Upper lobe of left lung (tissue), 5 donors: ENCODE data around the genes CARD10 and CDC42EP1.

DNA sequence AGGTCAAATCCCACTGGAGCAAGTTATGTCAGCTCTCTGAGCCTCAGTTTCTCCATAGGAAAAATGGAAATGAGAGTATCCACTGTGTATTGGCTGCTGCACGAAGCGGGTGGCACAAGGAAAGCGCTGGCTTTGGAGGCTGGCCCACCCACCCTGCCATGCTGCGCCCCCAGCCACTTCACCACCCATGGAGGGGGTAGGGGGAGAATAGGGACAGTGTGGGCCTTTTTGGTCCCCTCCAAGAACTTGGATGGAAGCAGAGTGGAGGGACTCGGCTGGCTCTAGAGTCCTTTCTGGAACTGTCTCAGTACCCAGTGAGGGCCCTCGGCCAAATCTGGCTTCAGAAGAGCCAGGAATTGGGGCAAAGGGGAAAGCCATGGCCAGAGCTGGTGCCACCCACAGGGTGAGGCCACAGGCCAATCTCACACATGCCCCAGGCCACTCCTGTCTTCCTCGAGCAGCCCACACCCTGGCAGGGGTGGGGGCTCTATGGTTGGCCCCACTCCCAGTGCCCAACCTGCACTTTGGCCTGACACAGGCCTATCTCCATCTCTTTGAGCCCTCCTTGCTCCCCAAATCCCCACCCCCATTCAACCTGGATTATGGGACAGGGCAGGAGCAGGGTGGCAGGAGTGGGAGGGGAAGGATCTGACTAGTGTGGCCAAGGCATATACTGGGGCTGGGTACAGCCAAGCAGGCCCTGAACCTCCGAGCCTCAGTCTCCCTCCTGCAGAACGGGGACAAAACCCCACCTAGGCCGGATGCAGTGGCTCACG lies 4.5 kb upstream of the TEX33 start:
- PRO-cap, 2 experiments, result no peak in any of the 2 experiments
- RAMPAGE, long total RNA, 4 experiments, result no peak in any of the 4 experiments

DNA sequence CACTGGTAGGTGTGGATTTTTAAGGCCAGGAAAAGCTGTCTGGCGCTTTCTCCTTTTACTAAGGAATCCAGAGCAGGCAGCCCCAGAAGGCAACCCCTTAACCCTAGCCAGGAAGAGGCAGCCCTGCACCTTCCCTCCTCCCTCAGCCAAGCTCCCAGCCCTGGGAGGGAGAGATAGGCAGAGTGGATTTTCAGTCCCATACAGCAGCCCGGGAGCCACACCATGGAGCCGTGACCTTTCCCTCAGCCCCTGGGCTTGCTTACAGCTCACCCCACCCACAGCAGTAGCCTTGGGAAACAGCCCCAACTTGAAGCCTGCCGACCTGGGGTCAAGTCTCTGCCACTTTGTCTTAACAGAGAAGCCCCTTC lies 4.5 kb downstream of the TST start:
- PRO-cap, 2 experiments, result no peak in any of the 2 experiments
- RAMPAGE, long total RNA, 4 experiments, result no peak in any of the 4 experiments

GRCh38 chr22:37031885-37032400 lies 12.4 kb downstream of the MPST start:
- PRO-cap, 2 experiments, result no peak in any of the 2 experiments
- RAMPAGE, long total RNA, 4 experiments, result no peak in any of the 4 experiments

- PRO-cap, 2 experiments, result no peak in any of the 2 experiments
- RAMPAGE, long total RNA, 4 experiments, result no peak in any of the 4 experiments
Measured at GRCh38 chr22:37046931-37047430, 4.6 kb upstream of the KCTD17 start.

GRCh38 chr22:37166487-37166892 lies 16.8 kb upstream of the IL2RB start:
- PRO-cap, 2 experiments, result peak in 1 of 2 experiments; most common plus-strand start chr22:37166759 (in 1)
- RAMPAGE, long total RNA, 4 experiments, result no peak in any of the 4 experiments

- PRO-cap, 2 experiments, result no peak in any of the 2 experiments
- RAMPAGE, long total RNA, 4 experiments, result no peak in any of the 4 experiments
Measured at GRCh38 chr22:37237722-37238355, 6.2 kb downstream of the RAC2 start.

- PRO-cap, 2 experiments, result no peak in any of the 2 experiments
- RAMPAGE, long total RNA, 4 experiments, result no peak in any of the 4 experiments
Measured at GRCh38 chr22:37274253-37275114, 7.8 kb upstream of the CYTH4 start.

GRCh38 chr22:37519157-37520061 lies at the start of gene CARD10:
CARD10 (minus strand) TSS chr22:37519415.
- PRO-cap, 2 experiments, result peak in 2 of 2 experiments; most common minus-strand start chr22:37519535 (in 2)
- RAMPAGE, long total RNA, 4 experiments, result start-site peak on the minus strand in 3 of 4 experiments, at chr22:37519333-37519404 at its widest, 16 to 29 reads per replicate

DNA sequence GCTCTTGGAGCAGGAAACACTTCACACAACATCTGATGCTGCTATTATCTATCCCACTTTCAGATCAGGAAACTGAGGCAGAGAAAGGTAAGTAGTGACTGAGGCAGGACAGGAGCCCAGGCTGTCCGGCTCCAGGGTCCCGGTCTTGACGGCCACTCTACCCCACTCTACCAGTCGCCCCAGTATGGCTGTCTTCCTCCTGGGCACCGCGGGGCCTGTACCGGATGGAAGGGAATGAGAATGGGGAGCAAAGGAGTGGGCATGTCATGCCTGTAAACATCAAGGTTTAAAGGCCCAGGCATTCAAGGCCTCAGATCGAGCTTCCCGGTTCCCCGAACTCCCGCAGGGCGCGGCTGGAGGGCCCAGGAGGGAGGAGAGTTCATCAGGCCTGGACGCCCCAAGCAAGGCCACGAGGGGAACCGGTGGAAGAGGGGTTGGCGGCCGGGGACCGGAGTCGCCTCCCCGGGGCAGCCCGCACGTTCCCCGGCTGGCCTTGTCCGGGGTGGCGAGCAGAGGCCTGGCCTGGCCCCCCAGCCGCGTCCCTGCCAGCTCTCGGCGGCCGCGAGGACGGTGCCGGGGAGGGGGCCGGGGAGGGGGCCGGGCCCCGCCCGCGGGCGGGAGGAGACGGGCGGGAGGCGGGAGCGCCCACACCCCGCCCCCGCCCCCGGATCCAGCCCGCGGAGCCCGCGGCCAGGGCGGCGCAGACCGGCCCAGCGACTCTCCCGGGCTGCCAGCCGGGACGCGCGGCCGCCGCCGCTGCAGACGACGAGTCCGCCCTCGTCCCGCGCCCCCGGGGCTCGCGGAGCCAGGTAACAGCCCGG lies at the start of gene CDC42EP1:
Gene CDC42EP1 (plus strand): TSS at position 701 of the 821 bp plus-strand sequence.
- PRO-cap, 2 experiments, result peak in 2 of 2 experiments; most common plus-strand start position 429 of the sequence (in 1); most common minus-strand start position 495 of the sequence (in 1)
- RAMPAGE, long total RNA, 4 experiments, result start-site peak on the plus strand in 3 of 4 experiments, centred at positions 720 to 735 of the sequence, 28 to 207 reads per replicate

DNA sequence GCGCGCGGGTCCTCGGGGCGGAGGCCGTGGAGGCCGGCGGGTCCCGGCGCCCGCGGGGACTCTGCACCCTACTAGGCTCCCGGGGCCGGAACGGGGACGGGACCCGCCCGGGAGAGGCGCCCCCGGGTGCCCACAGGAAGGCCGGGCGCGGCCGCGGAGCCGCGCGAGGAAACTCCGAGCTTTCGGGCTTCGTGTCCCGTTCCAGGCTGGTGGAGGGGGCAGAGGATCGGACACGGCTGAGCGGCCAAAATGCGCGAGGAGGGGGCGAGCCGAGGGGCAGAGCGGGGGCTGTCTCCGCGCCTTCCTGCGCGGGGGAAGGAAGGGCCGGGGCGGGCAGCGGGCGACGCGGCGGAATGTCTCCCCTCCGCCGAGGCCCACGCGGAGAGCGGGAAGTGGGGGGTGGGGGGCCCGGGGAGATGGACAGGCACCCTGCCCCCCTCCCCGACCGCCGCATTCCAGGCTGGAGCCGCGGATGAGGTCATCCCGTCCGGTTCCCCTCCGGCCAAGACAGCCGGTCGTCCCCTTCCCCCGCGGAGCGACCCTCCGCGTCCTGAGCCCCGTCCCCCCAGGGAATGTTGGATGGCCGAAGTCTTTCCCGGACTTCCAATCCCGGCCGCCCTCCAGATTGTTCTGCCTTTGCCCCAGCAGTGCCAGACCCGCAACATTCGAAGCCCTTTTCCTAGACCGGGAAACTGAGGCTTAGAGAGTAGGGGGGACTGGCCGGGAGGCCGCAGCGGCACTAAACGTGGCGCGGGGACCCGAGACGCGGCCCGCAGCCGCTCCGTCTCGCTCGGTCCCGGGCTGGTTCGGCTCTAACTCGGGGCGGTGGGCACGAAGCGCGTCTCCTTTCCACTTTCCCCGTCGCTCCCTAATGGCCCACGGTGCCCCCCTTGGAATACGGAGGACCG lies 575 bp downstream of the CDC42EP1 start:
- PRO-cap, 2 experiments, result peak in 2 of 2 experiments; most common plus-strand start position 317 of the sequence (in 1); most common minus-strand start position 355 of the sequence (in 1)
- RAMPAGE, long total RNA, 4 experiments, result no peak in any of the 4 experiments

DNA sequence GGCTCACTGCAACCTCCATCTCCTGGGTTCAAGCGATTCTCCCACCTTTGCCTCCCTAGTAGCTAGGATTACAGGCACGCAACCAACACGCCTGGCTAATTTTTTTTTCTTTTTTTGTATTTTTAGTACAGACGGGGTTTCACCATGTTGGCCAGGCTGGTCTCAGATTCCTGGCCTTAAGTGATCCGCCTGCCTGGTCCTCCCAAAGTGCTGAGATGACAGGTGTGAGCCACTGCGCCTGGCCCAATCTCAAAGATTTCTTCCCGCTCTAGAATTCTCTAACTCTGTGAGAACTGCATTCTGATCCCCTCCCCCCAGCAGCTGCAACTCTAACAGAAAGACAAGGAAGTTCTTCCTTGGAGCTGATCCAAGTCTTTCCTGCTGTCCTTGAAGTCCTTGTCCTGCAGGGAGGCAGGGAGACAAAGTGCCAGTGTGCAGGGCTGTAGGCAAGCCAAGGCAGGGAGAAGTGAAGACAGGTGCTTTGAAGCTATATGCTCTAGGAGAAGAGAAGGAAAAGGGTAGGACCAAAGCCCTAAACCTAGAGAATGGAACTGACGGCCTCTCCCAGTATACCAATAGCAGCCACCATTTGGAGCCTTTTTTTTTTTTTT lies 9.5 kb upstream of the GGA1 start:
- PRO-cap, 2 experiments, result no peak in any of the 2 experiments
- RAMPAGE, long total RNA, 4 experiments, result no peak in any of the 4 experiments

- PRO-cap, 2 experiments, result no peak in any of the 2 experiments
- RAMPAGE, long total RNA, 4 experiments, result no peak in any of the 4 experiments
Measured at GRCh38 chr22:37623268-37624325, 15.0 kb downstream of the GGA1 start.

- PRO-cap, 2 experiments, result no peak in any of the 2 experiments
- RAMPAGE, long total RNA, 4 experiments, result no peak in any of the 4 experiments
Measured at GRCh38 chr22:37631655-37632347, 7.7 kb upstream of the SH3BP1 start.

- PRO-cap, 2 experiments, result no peak in any of the 2 experiments
- RAMPAGE, long total RNA, 4 experiments, result no peak in any of the 4 experiments
Measured at GRCh38 chr22:37633099-37633557, 6.3 kb upstream of the SH3BP1 start.

- PRO-cap, 2 experiments, result no peak in any of the 2 experiments
- RAMPAGE, long total RNA, 4 experiments, result no peak in any of the 4 experiments
Measured at GRCh38 chr22:37741381-37741740, 44.5 kb downstream of the TRIOBP start.

DNA sequence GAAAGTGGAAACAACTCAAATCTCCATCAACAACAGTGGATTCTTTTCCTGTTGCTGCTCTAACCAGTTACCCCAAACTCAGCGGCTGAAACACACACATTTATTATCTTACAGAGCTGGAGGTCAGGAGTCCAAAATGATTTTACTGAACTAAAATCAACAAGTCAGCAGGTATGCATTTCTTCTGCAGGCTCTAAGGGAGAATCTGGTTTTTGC lies 9.0 kb upstream of the H1-0 start:
- PRO-cap, 2 experiments, result no peak in any of the 2 experiments
- RAMPAGE, long total RNA, 4 experiments, result no peak in any of the 4 experiments

GRCh38 chr22:37809075-37809509 lies 1.4 kb downstream of the GCAT start:
- PRO-cap, 2 experiments, result no peak in any of the 2 experiments
- RAMPAGE, long total RNA, 4 experiments, result no peak in any of the 4 experiments

DNA sequence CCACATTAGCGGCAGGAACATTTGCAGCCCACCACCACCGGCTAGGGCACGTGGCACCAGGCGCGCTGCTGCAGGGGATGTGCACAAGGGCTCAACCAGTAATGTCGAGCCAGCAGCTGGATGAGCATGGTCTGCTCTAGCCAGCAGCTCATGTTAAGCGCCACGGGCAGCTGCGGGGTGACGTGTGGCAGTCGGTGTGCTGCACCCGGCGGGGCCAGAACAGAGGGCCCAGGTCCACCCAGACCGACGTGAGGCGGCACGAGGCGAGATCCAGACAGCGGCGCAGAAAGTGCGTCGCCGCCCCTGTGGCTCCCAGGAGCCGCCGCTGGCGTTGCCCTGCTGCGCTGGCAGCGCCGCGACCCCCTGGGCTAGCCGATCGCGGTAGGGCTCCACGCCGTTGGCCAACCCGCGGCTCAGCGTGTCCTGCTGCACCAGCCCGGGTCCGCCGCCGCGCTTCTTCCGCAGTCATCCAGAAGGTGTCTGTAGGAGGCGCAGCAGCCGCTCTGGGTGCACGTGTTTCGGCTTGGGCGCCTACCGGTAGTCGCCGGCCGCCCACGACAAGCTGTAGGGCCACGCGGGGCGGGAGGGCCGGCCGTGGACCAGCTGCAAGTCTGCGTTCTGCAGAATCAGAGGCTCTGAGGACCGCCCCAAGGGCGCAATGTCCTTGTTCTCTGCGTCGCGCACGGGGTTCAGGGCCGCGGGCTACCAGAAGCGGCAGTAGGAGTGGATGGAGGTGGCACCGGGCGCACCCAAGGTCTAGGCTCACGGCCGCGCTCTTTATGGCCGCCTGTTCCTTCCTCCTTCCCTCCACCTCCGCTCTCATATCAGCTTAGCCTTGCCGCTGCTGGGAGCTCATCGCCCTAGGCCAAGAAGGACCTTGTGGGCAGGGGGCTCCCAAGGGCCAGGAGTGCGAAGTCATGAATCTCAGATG lies 4.5 kb upstream of the GALR3 start:
- PRO-cap, 2 experiments, result no peak in any of the 2 experiments
- RAMPAGE, long total RNA, 4 experiments, result no peak in any of the 4 experiments

DNA sequence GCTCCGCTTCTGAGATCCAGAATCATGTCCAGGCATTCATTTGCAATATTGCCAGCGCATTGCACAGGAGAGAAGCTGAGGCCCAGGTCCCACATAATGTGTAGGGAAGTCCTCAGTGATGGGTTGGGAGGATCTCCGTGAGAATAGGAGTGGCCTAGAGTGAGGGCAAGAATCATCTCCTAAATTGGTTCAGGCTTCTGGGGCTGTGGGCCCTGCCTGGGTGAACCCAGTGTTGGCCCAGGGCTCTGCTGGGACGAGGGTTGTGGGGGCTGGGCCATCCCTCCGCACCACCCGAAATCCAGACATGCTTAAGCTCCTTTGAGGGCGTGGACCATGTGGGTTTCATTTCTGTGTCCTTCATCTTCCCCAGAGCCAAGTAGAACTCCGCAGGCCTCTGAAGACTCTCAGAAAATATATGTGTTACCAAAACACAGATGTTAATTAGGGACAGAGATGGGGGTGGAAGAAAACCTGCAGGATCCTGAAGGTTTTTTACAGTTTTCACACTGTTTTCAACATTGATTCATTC lies 3.7 kb downstream of the MICALL1 start:
- PRO-cap, 2 experiments, result no peak in any of the 2 experiments
- RAMPAGE, long total RNA, 4 experiments, result no peak in any of the 4 experiments

- PRO-cap, 2 experiments, result no peak in any of the 2 experiments
- RAMPAGE, long total RNA, 4 experiments, result no peak in any of the 4 experiments
Measured at GRCh38 chr22:37973871-37974313, 10.5 kb downstream of the SOX10 start.